ENCODE measurements around the genes RPH3AL and C17orf97.

DNA sequence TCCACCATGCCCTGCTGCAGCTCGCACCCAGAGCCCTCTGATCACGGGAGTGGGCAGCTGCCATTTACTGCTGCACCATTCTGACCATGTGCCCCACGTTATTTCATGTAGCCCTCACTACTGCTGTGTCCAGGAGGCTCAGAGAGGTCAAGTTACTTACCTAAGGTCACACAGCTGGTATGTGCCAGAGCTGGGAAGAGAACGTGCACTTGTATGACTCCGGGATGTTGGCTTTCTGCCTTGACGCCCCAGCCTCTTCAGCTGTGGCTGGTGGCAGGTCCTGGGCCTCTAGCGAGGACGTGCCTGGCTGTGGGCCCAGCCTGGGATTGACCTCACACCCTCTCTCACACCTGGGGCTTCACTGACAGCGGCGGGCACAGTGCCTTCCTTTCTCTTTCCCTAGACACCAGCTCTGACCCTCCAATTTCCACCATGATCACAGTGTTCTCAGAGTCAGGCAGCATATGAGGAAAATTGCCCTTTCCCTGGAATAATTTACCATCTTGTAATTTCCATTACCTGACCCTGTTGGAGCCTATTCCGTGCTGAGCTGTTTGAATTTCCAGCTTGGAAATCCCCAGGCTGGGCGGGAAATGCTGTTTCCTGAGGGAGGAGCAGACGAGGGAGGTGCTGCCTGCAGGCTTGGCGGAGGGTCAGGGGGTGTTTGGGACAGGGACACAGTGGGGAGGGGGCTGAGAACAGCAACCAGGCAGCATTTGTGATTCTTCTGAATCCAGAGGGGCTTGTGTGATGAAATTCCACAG is 18.6 kb upstream of the DOC2B start:
- RRBS = no CpG with 5 or more reads among the region's 14 CpGs

DNA sequence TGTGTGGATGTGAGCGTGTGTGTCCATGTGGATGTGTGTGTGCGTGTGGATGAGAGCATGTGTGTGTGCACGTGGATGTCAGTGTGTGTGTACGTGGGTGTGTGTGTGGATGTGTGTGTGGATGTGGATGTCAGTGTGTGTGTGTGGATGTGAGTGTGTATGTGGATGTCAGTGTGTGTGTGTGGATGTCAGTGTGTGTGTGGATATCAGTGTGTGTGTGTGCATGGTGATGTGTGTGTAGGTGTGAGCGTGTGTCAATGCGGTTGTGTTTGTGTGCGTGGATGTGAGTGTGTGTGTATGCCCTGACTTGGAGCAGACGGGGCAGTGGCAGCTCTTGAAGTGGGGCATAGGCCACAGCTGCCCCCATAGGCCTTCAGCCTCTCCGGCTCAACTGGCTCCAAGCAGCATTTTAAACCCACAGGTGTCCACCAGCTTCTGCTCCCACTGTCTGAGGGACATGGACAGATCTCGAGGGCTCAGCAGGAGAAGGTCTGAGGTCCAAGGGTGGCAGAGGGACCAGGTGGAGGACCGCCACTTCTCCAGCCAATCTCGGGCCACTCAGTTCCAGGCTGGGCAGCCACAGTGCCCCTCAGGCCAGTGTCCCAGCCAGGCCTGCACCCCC is 63.9 kb upstream of the DOC2B start:
- RRBS = no CpG with 5 or more reads among the region's 12 CpGs

- RRBS = no CpG with 5 or more reads among the region's 7 CpGs
Observed at GRCh38 chr17:266046-266560, 84.7 kb upstream of the DOC2B start.

DNA sequence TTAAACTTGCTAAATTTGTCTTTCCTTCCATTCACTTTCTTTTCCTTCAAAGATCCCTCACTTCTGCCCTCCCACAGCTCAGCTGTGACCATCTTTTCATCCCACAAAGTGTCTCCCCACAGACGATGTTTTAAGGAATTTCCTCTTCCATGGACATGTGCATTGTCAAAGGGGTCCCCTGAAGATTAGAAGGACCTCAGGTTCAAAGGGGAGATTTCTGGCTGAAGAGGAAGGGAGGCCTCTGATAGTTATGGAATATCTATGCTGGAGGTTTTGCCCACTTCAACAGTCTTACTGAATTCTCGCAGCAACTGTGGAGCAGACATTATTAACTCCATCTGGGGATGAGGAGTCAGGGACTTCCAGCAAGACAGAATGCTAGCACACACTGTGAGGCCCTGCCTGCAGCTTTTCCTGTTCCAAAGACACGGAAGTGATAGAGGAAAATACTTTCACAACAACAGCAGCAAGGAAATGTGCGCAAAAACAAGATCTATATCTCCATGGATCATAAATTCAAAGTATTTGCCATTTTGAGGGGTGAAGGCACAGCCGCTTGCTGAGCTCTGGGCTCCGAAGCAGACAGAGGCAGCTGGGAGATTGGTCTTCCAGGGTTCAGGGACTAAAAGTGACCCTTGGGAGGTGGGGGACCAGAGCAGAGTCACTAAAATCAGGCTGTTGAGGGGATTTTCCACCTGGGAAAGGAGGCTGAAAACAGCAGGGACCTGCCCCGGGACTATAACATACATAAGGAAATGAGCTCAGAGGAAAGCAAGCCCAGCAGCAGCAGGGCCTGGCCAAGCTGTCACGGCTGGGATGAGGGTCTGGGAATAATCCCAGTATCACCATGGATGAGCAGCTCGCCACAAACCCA is 72.8 kb downstream of the RPH3AL start:
- RRBS = no CpG with 5 or more reads among the region's 9 CpGs

DNA sequence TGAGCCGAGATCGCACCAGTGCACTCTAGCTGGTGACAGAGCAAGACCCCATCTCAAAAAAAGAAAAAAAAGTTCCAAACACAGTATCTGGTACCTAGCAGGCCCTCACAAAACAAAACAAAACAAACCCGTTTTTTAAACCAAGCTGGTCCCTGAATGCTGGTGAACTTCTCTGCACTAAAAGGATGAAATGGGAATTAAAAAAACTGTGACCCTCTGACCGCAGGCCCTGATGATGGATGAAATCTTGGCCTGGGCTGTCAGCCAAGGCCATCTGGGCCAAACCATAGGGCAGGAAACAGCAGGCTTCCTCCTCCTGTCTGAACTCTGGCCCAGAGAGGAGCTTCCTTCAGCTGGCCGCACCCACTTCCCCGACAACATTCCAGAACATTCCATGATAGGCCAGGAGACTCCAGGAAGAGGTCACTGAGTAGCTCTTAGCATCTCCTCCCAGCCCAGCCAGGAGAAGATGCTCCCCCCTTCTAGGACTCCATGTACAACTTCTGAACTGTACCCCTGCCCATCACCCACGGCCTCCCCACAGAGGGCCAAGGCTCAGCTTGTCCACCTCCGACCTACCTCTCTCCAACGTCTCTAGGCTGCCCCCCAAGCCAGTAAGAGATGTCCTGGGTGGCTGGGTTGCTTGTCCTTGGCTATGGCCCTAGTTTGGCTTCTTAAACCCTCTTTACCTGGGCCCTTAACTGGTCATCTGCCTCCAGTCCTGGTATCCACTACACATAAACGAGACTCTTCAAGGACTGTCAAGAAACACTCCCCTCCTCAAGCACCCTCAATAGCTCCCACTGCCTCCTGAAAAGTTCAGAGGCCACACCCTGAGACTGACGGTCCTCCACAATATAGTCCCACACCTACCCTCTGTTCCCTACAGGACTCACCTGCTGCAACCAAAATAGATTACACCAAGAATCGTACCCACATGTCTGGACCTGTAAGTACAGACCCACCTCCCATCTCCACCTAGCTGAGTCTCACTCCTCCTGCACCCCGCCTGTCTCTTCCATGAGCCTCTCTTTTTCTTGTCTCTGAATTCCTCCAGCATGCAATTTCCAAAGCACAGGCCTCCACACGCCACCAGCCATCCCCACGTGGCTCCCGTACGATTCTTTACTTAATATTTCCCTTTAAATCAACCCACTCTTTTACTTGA is 1.7 kb downstream of the RPH3AL start:
- RRBS = no CpG with 5 or more reads among the region's 17 CpGs

- RRBS = 6% methylated on average over 5 of the region's 26 CpGs
Observed at GRCh38 chr17:352110-353031, at the start of gene RPH3AL. Gene RPH3AL (minus strand): TSS chr17:352807.

DNA sequence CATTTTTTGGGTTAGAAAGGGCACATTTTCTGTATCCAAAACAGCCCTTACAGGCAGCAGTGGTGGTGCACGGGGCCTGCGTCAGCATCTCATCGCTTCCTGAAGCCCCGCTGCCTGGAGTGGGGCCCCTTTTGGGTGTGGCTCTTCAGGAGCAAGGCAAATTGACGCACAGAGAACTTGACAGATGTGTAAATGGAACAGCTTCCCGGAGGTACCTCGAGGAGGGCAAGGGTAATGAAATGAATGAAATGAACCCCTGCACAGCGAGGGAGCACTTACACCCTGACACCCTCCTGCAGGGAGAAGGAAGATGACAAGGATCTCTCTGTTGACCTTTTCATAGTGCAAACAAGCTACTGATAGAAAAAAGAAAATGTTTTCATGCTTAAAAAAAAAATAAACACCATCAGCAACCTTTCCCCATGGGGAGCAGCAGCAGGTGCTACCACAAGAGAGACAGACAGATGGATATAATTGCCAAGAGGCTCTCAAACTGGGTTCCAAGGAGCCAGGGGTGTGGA is 485 bp upstream of the RPH3AL start:
- RRBS = no CpG with 5 or more reads among the region's 8 CpGs

GRCh38 chr17:409705-410835 is at the start of gene C17orf97:
Gene C17orf97 (plus strand): TSS chr17:410325.
- RRBS = no CpG with 5 or more reads among the region's 101 CpGs

DNA sequence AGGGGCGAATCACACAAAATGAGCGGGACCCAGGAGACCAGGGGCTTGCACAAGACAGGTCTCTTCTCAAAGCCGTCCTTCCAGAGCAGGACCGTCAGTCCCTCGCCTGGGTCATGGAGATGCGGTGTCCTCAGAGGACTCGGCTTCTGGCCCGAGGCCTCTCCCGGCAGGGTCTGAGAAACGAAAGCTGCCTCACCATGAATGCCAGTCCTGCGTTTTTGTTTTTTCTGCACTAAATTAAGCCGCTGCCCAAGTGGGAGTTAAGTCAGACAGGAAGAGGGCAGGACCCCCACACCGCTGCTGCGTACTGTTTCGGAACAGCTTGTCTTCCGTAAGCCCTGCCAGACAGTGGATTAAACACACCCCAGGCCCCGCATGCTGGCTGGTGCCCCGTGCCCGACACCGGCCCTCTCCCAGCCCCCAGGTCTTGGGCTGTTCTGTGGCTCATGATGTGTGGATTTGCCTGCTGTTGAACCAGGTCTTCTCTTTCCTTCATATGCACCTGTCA is 84.6 kb downstream of the C17orf97 start:
- RRBS = no CpG with 5 or more reads among the region's 20 CpGs

GRCh38 chr17:560350-560653 is 150.2 kb downstream of the C17orf97 start:
- RRBS = no CpG with 5 or more reads among the region's 5 CpGs

GRCh38 chr17:638744-639581 is 75.7 kb downstream of the VPS53 start:
- RRBS = no CpG with 5 or more reads among the region's 15 CpGs

DNA sequence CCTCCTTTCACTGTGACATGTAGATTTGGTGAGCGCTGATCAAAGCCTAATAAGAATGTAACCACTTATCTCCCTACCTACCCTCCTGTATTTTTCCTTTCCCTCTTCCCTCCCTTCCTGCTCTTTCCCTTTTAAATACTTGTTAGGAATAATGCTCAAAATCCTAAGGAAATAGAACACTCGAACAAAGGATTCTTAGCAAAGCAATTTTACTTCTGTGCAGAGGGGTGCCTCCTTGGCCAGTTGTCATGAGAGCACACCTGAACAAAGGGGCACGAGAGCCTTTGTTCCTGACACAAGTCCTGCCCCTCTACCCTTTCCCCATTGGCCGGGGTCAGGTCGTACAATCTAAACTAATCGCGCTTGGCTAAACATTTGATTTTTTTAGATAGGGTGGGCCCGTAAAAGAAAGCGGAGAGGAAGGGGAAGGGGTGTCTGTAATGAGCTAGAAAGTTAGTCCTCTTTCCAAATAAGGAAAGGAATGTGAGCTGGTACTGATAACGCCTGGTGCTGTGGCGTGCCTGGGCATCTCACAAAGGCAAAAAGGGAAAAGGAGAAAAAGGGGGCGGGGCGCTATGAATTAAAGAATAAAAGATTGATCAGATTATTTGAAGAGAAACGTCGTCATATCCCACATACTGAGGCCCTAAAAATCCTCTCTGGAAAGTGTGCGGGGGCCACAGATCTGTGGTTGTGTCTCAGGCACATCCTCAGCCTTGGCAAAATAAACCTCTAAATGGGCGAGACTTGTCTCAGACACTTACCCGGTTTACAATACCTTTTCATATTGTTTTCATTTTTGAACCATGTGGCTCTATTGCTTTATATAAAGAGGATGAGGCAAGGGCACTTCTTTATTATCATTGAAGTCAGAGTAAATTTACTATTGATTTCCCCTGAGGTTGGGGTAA is 4.1 kb upstream of the GEMIN4 start:
- RRBS = no CpG with 5 or more reads among the region's 18 CpGs

DNA sequence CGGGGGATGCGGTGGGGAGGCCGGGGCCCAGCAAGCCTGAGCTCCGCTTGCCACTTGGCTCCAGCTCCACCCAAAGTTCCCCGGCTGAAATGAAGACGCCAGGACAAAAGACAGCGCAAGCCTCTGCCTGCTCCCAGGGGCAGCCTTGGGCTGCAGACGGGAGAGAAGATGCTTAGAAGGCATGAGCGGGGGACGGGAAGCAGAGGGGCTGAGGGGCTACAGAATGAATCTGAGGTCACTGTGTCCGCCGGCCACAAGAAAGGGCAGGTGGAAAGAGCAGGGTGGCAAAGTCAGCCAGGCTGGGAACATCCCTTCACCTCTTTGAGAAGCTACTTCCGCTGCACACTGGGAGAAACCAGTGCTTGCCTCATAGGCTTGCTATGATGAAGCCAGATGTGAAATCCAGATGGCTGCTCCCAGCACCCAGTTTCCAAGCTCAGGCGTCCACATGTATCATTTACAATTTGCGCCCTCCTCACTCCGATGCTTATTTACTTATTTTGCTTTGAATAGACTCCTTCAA is 69.1 kb downstream of the MRM3 start:
- RRBS = 83% methylated on average over 3 of the region's 16 CpGs

DNA sequence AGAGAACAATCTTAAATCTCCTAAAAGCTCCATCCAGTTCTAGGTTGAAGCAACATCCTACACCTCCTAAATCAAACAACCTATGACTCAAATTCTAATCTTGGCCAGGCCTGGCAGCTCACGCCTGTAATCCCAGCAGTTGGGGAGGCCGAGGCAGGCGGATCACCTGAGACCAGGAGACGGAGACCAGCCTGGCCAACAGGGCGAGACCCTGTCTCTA is 69.6 kb downstream of the NXN start:
- RRBS = no CpG with 5 or more reads among the region's 5 CpGs

DNA sequence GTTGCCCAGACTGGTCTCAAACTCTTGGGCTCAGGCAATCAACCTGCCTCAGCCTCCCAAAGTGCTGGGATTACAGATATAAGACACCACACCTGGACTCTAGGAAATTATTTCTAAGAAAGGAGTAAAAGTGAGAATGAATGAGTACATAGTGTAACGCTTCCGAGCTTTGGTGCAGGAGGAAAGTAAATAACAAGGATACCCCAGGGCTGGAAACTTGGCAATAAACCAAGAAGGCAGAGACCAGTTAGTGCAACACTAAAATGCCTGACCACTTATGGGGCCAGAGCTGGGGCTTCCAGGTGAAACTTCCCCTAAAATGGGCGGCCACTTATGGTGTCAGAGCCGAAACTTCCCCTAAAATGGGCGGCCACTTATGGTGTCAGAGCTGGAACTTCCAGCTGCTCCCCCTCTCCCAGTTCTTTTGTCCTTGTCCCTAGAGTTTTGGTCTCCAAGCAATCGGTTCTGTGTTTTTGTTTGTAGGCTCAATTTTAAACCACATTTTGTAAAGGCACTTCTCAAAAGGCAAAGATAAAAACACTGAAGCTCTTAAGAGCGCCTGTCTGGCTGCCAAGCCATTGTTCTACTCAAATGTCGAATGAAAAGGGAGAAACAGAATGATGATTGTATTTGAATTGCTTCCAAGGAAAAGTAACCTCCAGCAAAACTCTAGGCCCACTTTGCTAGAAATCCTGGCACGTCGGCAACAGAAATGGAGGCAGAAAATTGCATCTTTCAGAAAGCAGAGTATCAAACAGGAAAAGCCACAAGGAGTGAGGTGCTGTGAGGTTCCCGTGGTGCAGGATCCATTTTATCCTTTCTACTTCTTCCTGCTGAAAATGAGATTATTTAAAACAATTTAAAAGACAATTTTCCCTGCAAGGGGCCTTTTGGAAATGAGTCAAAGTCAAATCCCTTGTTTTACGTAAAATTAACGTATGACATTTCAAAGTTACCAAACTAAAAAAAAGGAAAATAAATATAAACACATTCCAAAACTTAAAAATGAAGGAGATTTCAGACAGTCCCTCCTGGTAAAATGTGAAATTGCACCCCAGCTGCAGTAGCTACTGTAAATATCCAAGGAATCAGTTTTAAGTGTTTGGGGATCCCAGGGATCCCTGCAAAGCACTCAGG is 63.7 kb downstream of the NXN start:
- RRBS = no CpG with 5 or more reads among the region's 13 CpGs

GRCh38 chr17:927335-928196 is 52.0 kb downstream of the NXN start:
- RRBS = no CpG with 5 or more reads among the region's 21 CpGs

- RRBS = 100% methylated on average over 2 of the region's 10 CpGs
Observed at GRCh38 chr17:966675-967346, 12.8 kb downstream of the NXN start.

- RRBS = 16% methylated on average over 4 of the region's 20 CpGs
Observed at GRCh38 chr17:1108061-1108597, 71.7 kb downstream of the ABR start.

DNA sequence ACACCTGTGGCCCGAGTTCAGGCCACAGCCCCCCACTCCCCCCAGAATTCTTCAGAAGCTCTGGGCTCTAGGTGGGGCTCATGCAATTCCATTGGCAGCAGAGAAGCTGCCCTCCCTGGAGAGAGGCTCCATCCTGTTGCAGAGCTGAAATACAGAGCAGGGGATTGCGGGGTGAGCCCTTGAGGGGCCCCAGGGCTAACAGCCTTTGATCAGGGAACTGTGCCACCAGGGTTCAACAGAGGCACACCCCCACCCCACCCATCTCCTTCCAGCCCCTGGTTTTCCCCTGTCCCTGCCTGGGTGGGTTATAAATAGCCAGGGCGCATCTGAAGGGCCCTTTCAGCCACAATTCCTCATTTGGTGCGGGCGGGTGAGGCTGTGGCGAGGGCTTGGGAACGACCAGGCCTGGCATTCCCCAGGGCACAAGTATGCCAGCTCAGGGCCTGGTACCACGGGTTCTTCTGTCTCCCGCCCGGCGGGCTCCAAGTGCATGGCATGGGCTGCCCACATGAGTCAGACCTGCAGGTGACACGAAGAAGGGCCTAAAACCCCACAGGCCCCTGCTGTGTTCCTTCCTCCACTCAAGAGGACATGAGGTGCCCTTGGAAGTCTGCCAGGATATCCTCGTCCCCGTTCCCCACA is 69.1 kb downstream of the ABR start:
- RRBS = no CpG with 5 or more reads among the region's 14 CpGs

- RRBS = no CpG with 5 or more reads among the region's 7 CpGs
Observed at GRCh38 chr17:1143525-1143866, 36.3 kb downstream of the ABR start.

All from islet of Langerhans (tissue), 1 donor.